HT1080 (cell line): ENCODE data around the gene CCDC177.

DNA sequence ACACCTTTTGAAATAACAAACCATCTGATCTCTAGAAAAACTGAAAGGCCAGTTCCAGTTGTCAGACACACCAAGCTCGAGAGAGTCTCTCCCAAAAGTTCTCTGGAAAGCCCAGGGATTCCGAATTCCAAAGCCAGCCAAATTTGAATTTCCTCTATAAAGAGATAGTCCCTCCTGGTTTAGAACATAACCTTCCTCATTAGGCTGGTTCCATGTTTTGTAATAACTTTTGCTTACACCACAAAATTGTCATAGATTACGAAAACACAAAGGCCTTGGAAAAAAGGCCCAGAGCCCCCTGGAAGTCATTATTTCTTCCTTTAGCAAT, 110.6 kb downstream of the ZFP36L1 start:
RAMPAGE:
- cytosol, long total RNA = no peak
- long total RNA = no peak
- nucleus, long total RNA = no peak

DNA sequence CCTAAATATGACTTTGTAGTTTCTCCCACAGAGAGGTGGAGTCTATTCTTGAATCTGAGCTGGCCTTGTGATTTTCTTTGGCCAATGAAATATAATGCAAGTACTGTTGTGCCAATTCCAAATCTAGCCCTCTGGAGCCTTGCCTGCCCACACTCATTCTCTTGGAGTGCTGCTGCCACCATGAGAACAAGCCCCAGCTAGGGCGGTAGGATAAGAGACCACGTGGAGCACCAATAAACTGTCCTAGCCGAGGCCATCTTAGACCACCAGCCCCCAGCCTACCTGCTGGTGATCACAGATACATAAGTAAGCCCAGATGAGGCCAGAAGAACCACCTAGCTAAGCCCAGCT, 17.9 kb downstream of the ZFP36L1 start:
RAMPAGE:
- cytosol, long total RNA = no peak
- long total RNA = no peak
- nucleus, long total RNA = no peak

GRCh38 chr14:68788228-68788626, 4.6 kb downstream of the ZFP36L1 start:
RAMPAGE:
- cytosol, long total RNA = no peak
- long total RNA = no peak
- nucleus, long total RNA = no peak

DNA sequence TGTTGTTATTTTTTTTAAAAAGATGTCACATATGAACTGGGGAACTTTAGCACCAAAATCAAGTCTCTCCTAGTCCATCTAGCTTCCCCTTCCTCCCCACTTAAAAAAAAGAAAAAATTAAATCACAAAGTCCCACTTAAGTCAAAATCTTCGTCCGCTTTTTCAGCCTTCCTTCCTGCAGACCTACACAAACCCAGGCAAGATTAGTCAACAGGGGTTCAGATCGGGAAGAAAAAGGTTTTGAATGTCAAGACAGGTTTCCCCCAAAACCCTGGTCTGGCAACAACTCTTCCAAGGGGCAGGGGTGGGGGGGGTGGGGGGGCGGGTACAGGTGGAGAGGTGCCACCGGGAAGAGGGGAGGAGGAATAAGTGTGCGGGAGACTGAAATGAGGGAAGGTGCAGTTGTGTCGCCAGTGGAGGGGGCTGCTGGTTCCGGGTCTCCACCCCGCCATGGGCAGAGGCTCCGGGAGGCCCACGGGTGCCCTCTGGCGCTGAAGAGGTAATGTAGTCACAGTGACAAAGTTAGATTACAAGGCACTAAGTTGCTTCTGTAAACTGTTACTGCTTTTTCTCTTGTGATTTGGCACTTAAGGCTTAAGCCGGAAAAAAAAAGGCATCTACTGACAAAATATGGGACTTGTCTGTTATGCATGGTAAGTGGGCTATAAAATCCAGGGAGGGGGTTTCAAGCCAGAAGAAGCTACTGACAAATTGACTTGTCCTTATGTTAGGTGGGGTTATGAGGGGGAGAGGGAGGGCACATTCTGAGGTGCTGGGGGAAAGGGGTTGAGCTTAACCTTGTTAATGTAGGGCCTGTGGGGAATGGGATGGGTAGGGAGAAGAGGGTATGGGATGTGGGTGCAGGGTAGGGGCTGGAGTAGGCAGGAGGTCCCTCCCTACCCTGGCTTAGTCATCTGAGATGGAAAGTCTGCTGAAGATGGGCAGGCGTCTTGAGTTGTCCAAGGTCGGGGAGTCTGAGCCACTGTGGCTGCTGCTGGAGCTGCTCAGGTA, 3.9 kb downstream of the ZFP36L1 start:
RAMPAGE:
- cytosol, long total RNA = no peak
- long total RNA = no peak
- nucleus, long total RNA = no peak

DNA sequence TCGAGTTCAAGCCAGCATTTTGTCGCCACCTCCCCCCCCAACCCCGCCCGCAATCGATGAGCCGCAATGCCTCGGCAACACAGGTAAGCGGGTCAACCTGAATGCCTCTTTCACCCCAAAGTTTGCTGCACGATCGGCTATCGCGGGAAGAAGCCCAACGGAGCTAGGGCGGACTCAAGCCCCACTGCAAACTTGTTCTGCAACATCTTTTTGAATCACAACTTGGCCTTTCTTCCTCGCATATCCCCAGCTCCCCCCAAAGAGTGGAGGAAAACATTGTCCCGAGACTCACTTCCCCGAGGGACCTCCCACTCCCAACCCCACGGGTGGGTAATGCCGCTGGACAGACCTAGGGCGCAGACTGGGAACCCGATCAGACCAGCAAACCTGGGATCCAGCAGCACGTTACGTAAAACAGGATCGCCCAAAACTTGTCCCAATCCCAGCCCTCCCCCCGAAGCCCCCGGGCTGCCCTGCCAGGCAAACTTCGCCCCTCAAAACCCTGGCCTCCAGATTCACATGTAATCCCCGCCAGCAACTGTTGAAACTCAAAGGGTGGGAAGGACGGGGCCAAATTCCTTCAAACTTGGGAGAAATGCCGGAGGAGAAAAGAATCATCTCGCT, 601 bp downstream of the ZFP36L1 start:
RAMPAGE:
- cytosol, long total RNA = no peak
- long total RNA = no peak
- nucleus, long total RNA = no peak

DNA sequence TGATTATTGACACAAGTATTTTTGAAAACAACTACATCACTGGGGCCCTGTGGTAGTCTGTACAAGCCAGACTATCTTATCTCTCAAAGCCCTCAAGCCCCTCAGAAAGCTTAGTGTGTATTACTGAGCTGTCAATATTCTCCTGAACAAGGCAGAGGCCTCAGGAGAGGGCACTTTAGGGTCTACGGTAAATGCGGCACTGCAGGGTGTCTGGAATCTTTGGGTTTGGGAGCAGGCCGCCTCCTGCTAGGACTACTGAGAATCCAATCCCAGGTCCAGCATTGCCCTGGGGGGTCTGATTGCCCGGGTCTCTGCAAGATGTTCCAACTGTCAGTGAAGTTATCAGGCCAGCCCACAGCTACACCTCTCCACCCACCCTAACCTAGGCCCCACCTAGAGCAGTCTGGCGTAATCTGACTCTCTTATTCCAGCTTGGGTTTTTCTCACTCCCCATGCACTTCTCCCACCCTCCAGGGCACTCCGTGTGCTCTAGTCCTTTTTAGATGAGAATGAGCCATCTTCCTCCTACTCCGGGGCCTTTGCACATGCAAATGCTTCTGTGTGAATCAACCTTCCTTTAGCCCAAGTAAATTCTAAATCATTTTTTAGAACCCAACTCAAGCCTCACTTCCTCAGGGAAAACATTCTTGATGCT, 4.3 kb upstream of the ZFP36L1 start:
RAMPAGE:
- cytosol, long total RNA = no peak
- long total RNA = no peak
- nucleus, long total RNA = no peak

DNA sequence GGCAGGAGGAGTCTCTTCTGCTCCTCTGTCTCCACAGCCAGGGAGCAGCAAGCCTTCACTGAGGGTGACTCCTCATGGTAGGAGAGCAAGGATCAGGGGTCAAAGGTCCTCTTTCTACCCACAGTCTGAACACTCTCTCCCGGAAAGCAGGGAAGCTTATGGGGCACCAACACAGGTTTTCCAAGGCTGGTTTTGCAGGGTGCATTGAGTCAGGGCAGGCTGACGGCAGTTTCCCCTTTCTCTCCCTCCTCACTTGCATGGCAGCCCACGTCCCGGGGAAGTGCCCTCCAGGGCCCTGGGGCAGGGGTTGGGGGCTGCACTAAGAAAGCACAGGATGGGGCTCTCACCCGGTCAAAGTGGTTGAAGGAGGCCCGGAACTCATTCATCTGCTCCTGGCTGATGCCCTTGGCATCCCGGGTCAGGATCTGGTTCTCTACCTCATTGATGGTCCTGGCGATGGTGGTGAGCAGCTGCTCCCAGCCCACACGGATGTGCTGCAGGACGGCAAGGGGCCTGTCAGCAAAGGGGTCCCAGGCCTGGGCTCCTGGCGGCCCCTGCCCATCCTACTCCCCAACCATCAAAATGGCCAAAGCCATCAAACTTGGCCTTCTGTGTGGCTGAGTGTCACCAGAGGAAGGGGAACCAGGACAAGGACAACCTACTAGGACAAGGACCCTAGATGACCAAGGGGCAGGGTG, 86.9 kb upstream of the ZFP36L1 start:
RAMPAGE:
- cytosol, long total RNA = no peak
- long total RNA = no peak
- nucleus, long total RNA = no peak

RAMPAGE:
- cytosol, long total RNA = no peak
- long total RNA = no peak
- nucleus, long total RNA = no peak
Measured at GRCh38 chr14:68922620-68923325, 56.3 kb downstream of the ACTN1 start.

DNA sequence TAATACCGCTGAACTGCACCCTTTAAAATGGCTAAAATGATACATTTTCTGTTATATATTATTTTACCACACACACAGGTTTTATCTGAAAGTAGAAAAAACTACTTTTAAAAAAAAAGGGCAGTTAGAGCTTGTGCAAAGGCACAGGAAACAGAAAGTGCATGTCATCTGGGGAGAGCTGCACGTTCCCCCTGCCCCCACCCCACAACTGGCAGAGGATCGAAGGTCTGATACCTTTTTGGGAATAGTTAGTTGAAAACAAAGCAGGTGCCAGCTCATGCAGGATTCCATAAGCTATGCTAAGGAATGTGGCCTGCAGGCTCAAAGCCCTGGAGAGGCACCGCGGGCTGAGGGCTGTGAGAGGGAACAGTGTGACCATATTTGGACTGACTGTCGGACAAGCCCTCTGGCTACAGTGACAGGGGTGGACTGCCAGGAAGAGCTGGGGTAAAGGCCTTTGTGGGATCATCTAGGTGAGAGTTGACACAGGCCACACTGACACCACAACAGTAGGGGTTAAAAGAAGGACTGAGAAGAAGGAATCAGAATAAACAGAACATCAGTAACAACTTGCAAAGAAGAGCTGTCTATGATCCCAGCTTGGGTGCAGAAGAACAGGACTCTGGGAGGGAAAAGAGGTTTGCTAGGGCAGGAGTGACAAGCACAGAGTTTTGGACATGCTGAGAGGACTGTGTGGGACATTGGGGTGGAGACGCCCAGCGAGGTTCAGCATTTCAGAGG, 54.7 kb downstream of the ACTN1 start:
RAMPAGE:
- cytosol, long total RNA = no peak
- long total RNA = no peak
- nucleus, long total RNA = no peak

RAMPAGE:
- cytosol, long total RNA = no peak
- long total RNA = no peak
- nucleus, long total RNA = no peak
Measured at GRCh38 chr14:68937406-68938514, 41.3 kb downstream of the ACTN1 start.

DNA sequence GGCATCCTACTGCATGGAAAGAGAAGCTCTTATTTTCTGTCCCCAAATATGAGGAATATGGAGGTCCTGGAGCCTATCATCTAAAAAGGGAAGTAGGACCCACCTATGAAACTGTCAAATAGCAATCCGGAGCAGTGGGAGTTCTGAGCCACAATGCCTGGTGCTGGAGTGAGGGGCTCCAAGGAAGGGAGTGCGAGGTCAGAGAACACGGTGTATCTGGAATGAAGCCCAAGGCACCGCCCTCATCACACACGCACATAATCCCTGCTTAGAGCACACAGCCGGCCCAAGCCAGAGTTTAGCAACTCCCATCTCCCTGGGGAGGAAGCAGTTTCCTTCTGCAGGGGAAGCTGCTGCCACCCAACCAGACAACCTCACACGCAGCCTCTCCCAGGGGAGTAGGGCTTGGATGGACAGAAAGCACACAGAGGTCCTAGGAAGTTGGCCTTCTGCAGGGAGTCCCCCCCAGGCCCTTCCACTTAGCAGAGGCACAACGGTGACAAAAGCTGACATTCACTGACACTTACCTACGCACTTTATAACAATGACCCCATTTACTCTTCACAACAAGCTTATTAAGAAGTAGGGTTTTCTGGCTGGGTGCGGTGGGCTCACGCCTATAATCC, 31.3 kb downstream of the ACTN1 start:
RAMPAGE:
- cytosol, long total RNA = no peak
- long total RNA = no peak
- nucleus, long total RNA = no peak

RAMPAGE:
- cytosol, long total RNA = no peak
- long total RNA = no peak
- nucleus, long total RNA = no peak
Measured at GRCh38 chr14:68978466-68978974, 582 bp downstream of the ACTN1 start.

DNA sequence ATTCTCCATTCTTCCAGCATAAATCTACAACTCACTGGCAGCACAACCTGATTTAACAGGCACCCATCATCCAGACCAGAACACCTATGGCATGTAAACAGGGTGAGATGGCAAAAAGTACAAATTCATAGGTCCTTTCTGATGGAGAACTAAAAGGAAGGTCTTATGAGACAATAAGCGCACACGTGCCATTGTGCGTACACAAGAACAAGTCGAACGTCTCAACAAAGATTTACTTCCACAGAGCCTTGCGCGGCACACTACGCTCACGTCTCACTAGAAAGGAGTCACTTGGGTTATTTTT, 74.2 kb upstream of the ACTN1 start:
RAMPAGE:
- cytosol, long total RNA = no peak
- long total RNA = no peak
- nucleus, long total RNA = no peak

DNA sequence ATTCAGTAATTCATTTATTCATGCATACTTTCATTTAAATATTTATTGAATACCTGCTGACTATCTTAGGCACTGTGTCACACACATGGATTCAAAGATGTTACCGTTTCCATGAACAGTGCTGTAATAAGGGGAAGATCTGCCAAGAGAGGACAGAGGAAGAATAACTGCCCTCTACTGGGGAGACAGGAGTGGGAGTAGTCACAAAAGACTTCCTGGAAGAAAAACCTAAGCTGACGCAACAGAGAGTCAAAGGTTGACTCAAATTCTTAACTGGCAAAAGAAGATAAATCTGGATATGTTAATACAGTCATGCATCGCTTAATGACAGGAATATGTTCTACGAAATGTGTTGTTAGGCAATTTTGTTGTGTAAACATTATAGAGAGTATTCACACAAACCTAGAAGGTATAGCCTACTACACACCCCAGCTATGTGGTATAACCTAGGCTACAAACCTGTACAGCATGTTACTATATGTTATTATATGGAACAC, 51.6 kb downstream of the DCAF5 start:
RAMPAGE:
- cytosol, long total RNA = no peak
- long total RNA = no peak
- nucleus, long total RNA = no peak

DNA sequence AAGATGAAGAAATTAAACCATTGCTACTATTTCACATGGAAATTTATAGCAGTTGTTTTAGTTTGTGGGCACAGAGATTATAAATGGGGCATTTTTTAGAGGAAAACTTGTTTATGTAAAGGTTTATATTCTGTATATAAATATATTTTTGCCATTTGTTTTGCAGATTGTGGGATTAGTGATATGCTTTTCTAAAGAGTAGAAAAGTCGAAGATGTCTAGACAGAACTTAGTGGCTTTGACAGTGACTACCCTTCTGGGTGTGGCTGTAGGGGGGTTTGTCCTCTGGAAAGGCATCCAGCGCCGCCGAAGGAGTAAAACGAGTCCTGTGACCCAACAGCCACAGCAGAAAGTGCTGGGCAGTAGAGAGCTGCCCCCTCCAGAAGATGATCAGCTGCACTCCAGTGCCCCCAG, 18.0 kb downstream of the EXD2 start:
RAMPAGE:
- cytosol, long total RNA = no peak
- long total RNA = no peak
- nucleus, long total RNA = no peak

GRCh38 chr14:69573552-69574079, 1.1 kb downstream of the CCDC177 start:
RAMPAGE:
- cytosol, long total RNA = no peak
- long total RNA = no peak
- nucleus, long total RNA = no peak

RAMPAGE:
- cytosol, long total RNA = no peak
- long total RNA = no peak
- nucleus, long total RNA = no peak
Measured at GRCh38 chr14:69574080-69575105, at the start of gene CCDC177. TSS of gene CCDC177 (minus strand) at chr14:69574871.

RAMPAGE:
- cytosol, long total RNA = no peak
- long total RNA = no peak
- nucleus, long total RNA = no peak
Measured at GRCh38 chr14:69669711-69670506, 58.5 kb downstream of the SUSD6 start.

DNA sequence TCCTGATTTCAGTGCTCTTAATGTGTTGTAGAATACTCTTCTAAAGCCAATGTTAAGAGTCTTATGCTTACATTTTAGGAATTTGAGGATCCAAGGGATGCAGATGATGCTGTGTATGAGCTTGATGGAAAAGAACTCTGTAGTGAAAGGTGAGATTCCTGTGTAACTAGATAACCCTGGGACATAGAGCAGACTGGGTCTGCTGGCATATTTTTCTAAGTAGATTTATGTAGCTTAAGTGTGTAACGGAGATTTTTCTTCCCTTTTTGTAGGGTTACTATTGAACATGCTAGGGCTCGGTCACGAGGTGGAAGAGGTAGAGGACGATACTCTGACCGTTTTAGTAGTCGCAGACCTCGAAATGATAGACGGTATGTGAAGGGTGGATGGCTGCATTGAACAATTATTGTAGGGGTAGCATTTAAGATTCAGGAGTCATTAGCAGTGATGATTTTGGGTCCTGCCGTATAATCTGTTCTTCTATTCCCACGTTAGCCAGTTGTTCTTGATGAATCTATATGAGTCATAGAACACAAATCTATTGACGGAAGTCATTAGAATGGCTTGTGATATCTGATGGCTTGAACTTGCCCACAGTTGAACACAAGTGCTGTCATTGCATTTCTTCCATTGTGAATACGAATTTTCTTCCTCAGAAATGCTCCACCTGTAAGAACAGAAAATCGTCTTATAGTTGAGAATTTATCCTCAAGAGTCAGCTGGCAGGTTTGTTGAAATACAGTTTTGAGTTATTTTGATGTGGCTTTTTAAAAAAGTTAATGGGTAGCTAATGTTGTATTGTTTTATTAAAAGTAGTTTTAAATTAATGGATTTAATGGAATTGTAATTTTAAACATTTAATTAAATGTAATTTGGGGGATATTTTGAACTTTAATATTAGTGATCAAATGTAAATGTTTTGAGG, 1.8 kb downstream of the SRSF5 start:
RAMPAGE:
- cytosol, long total RNA = no peak
- long total RNA = no peak
- nucleus, long total RNA = no peak

GRCh38 chr14:69776584-69777374, 9.8 kb downstream of the SRSF5 start:
RAMPAGE:
- cytosol, long total RNA = no peak
- long total RNA = no peak
- nucleus, long total RNA = no peak